NCI-H460 (cell line): ENCODE measurements around a stretch of chr11.

DNA sequence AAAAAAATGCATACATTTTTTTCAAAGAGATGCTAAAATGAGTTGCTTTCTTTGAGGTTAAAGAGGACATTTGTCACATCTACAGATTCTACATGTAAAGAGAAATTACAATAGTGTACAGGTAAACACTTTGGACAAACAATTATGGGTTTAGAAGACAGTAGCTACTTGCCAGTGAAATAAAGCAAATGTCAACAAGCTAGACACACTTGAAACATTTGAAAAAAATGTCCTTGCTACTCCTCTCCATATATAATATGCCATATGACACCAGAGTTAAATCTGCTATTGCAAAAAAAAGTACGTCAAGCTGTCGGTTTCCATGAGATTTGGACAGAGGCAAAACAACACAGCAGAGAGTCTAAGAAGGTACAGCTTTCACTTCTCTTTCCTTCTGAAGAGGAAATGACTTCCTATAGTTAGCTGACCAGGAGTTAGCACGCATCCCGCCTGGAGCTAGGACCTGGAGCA lies 394.8 kb upstream of the CCDC90B start:
RAMPAGE:
- cytosol, long total RNA: no peak
- long total RNA: no peak
- nucleus, long total RNA: no peak

GRCh38 chr11:83682466-83682833 lies 396.3 kb upstream of the CCDC90B start:
RAMPAGE:
- cytosol, long total RNA: no peak
- long total RNA: no peak
- nucleus, long total RNA: no peak

RAMPAGE:
- cytosol, long total RNA: no peak
- long total RNA: no peak
- nucleus, long total RNA: no peak
Observed at GRCh38 chr11:84476466-84476914, 1150.7 kb downstream of the DLG2 start.

DNA sequence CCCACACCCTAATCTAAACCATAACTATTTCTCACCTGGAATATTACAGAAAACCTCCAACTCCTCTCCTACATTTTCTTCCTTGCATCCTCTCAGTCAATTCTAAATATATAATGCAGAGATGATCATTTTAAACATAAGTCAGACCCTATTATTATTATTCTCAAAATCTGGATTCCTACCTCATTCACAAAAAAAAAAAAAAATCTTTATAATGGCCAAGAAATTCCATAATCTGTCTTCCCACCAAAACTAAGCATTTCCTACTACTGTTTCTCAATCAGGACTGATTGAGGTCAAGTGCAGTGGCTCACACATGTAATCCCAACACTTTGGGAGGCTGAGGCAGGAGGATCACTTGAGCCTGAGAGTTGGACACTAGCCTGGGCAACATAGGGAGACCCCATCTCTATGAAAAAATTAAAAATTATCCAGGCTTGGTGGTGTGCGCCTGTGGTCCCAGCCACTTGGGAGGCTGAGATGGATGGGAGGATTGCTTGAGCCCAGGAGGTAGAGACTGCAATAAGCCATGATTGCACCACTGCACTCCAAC lies 52.1 kb downstream of the DLG2 start:
RAMPAGE:
- cytosol, long total RNA: no peak
- long total RNA: no peak
- nucleus, long total RNA: no peak

DNA sequence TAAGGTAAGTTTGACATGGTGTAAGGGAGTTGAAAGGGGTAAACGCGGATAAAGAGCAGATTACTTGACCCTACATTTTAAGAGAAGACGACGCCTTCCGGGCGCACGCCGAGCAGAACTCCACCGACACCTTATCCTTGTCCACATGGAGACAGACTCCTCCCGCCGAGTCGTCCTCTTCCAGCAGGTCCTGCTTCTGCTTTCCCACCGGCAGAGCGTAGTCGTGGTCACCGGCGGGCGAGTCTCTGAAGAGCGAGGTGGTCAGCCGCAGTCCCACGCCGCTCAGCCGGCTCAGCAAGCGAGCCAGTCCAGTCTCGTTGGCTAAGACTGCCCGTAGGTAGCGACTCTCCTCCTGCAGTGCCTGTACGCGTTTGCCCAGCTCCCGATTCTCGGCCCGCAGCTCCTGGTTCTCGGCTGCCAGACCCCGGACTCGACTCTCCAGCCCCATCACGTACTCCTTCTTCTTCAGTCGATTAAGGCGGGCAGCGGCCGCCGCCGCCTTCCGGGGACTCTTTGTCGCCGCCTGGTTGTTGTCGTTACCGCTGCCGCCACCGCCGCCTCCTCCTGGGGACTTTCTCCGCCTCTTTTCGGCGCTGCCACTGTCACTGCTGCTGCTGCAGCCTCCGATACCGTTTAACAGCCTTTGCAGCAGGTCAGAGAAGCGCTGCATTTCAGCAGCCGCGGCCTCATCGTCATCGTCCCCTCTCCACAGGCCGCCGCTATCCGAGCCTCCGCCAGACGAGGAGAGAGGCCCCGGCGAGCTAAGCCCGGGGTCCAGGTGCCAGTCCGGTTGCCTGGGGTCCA lies 986 bp downstream of the CREBZF start:
RAMPAGE:
- cytosol, long total RNA: no peak
- long total RNA: no peak
- nucleus, long total RNA: no peak

DNA sequence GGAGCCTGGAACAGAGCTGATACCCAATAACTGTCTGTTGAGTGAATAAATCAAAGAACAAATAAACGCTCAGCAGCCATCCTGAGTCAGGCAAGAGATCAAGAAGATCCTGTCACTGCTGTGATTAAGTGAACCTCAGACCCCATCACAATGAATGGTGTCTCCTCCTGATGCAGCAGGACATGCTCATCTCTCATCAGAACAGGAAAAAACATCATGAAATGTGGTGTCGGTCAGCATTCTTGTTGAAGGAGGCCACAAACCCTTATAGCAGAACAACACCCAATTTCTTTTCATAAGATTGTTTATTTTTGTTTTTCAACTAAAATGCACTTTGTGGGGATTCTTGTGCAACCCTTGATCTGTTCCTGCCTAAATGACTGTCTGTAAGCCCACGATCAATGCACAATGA lies 60.3 kb downstream of the SYTL2 start:
RAMPAGE:
- cytosol, long total RNA: no peak
- long total RNA: no peak
- nucleus, long total RNA: no peak

DNA sequence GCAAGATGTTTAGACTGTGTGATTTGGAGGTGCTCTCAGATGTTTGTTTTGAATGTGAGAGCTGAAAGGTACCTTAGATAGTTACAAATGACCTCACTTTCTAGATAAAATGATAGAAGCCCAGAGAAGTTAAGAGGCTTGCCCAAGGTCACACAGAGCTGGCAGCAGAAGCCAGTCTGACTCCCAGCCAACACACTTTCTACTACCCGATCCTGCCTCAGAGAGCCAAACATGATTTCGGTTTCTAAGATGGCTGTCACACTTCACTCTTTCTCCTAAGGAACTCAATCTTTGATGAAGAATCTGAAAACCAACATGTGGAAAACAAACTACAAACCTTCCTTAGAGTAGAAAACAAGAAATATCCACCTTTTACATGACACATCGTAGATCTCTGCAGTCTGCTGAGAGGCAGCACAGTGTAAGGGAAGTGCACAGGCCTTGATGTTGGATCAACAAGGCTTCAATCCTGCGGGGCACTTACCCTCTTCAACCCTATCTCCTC lies 58.6 kb downstream of the SYTL2 start:
RAMPAGE:
- cytosol, long total RNA: no peak
- long total RNA: no peak
- nucleus, long total RNA: no peak

RAMPAGE:
- cytosol, long total RNA: no peak
- long total RNA: no peak
- nucleus, long total RNA: no peak
Observed at GRCh38 chr11:85823524-85824324, 12.8 kb upstream of the SYTL2 start.

DNA sequence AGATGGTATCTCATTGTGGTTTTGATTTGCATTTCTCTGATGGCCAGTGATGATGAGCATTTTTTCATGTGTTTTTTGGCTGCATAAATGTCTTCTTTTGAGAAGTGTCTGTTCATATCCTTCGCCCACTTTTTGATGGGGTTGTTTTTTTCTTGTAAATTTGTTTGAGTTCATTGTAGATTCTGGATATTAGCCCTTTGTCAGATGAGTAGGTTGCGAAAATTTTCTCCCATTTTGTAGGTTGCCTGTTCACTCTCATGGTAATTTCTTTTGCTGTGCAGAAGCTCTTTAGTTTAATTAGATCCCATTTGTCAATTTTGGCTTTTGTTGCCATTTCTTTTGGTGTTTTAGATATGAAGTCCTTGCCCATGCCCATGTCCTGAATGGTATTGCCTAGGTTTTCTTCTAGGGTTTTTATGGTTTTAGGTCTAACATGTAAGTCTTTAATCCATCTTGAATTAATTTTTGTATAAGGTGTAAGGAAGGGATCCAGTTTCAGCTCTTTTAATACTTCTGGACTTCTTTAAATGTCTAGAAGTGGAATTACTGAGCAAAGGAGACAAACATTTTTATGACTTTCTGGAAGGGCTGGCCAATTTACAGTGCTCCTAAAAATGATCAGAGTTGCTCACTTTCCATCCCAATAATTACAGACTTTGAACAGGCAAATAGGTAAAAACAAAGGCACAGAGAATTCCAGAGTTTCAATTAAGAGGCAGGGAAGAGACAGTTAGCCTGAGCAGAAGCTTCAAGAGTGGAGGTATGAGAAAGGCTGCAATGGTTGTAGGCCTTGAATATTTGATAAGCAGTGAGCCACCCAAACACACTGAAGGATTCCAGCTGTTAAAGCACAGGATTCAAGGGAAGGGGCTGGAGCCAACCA lies 97.8 kb downstream of the CCDC83 start:
RAMPAGE:
- cytosol, long total RNA: no peak
- long total RNA: no peak
- nucleus, long total RNA: no peak

GRCh38 chr11:85957463-85958579 lies 102.6 kb downstream of the CCDC83 start:
RAMPAGE:
- cytosol, long total RNA: no peak
- long total RNA: no peak
- nucleus, long total RNA: no peak

DNA sequence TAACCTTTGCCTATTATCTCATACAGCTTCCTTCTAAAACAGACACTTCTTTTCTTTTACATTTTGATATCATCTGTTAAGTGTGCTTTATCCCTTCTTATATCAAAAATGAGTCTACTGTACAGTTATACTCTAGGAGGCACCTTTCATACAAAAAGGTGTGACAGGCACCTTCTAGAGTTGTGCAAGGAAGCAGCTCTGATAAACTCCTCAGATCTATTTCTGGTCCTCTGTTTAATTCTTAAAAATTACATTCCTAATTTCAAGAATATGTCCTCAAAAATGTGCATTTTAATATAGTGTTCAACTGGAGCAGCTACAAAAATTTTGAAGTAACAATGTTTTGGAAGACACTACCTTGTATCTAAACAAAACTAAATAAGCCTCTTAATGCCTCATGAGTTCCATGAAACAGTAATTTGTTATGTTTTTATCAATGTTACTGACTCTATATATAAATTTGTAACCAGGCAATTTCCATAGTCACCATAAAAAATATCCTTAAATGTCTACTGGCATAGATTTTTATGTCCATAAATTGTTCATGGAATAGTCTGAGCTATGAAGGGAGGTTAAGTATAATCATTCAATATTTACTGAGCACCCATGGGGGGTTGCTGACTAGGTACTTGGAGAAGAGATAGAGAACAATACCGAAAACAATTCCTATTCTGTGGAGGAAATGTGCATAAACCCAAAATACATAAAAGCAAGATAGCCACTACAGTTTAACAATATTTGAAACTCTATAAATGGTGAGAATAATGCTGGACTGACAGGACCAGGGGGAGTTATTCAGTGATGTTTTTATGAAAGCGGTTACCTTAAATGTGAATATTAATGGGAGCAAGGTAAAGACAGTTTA lies 10.0 kb downstream of the PICALM start:
RAMPAGE:
- cytosol, long total RNA: no peak
- long total RNA: no peak
- nucleus, long total RNA: no peak

RAMPAGE:
- cytosol, long total RNA: no peak
- long total RNA: no peak
- nucleus, long total RNA: no peak
Observed at GRCh38 chr11:86179535-86180140, 64.9 kb upstream of the EED start.

DNA sequence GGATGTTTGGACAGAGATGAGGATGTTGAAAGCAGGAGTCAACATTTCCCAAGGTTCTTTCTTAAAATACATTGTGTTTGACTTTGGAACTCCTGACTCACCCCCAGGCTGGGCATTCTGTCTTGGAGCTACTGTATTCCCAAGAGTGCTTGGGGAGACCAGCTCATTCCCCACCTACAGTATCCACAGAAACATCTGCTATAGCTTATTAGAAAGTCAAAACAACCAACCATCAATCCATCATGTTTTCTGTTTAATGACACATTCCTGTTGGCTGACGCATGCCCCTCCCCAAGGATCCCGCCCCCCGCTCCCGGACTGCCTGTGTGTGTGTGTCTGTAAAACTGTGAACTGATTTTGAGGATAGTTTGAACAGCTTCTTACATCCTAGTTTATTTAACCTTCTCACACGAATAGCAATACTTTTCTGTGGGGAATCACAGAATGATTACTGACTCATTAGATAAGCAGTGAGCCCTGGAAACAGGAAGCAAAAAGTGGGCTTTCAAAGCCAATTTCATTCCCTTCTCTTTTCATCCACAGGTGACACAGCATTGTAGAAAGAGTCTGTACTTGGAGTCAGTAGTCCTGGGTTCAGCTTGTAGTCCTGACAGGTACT lies 109.6 kb downstream of the CCDC81 start:
RAMPAGE:
- cytosol, long total RNA: no peak
- long total RNA: no peak
- nucleus, long total RNA: no peak

GRCh38 chr11:86487107-86487876 lies 112.6 kb downstream of the CCDC81 start:
RAMPAGE:
- cytosol, long total RNA: no peak
- long total RNA: no peak
- nucleus, long total RNA: no peak

DNA sequence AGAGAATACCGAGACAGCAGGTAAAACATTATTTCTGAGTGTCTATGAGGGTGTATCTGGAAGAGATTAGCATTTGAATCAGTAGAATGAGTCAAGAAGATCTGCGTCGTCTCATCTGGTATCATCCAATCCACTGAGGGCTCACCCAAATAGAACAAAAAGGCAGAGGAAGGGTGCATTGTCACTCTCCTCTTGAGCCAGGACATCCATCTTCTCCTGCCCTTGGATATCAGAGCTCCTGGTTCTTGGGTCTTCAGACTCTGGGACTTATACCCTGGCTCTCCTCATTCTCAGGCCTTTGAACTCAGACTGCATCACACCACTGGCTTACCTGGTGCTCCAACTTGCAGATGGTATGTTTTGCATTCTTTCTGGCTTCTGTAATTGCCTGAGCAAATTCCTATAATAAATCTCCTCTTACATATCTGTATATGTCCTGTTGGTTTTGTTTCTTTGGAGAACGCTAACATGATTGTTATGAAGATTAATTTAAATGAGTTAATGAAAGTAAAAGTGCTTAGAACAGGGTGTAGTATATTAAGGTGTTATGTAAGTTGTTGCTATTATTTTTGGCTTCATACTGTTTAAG lies 177.2 kb upstream of the PRSS23 start:
RAMPAGE:
- cytosol, long total RNA: no peak
- long total RNA: no peak
- nucleus, long total RNA: no peak

DNA sequence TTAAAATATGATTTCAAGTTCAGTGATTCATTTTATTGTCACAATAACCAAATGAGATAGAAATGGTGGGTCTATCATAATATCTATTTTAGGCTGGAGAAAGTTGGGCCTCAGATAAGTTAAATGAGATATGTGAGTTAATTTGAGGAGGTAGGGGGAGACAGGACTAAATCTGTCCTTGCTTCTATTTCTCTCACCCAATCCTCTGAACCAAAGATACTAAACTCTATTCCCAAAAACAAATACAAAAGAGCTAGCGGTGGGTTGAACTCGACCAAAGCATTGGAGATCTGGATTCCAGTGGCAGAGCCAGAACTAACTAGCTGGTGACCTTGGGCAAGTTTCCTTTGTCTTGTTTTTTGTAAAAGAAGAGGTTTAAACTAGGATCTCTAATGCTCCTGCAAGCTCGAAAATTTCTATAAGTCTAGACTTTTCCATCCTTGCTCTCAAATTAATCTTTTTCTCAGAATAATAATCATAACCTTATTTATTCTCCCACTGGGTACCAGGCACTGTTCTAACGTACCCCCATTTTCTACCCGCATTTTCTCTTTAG lies 129.5 kb upstream of the PRSS23 start:
RAMPAGE:
- cytosol, long total RNA: no peak
- long total RNA: no peak
- nucleus, long total RNA: no peak

RAMPAGE:
- cytosol, long total RNA: no peak
- long total RNA: no peak
- nucleus, long total RNA: no peak
Observed at GRCh38 chr11:86702294-86702766, 98.0 kb upstream of the PRSS23 start.

GRCh38 chr11:86741043-86741548 lies 59.2 kb upstream of the PRSS23 start:
RAMPAGE:
- cytosol, long total RNA: no peak
- long total RNA: no peak
- nucleus, long total RNA: no peak

GRCh38 chr11:86982043-86982573 lies 26.9 kb upstream of the FZD4 start:
RAMPAGE:
- cytosol, long total RNA: no peak
- long total RNA: no peak
- nucleus, long total RNA: no peak

RAMPAGE:
- cytosol, long total RNA: no peak
- long total RNA: no peak
- nucleus, long total RNA: no peak
Observed at GRCh38 chr11:87368813-87369363, 331.2 kb downstream of the TMEM135 start.